RPMI7951 (cell line): ENCODE results near the genes BARX1 and FBP2.

DNA sequence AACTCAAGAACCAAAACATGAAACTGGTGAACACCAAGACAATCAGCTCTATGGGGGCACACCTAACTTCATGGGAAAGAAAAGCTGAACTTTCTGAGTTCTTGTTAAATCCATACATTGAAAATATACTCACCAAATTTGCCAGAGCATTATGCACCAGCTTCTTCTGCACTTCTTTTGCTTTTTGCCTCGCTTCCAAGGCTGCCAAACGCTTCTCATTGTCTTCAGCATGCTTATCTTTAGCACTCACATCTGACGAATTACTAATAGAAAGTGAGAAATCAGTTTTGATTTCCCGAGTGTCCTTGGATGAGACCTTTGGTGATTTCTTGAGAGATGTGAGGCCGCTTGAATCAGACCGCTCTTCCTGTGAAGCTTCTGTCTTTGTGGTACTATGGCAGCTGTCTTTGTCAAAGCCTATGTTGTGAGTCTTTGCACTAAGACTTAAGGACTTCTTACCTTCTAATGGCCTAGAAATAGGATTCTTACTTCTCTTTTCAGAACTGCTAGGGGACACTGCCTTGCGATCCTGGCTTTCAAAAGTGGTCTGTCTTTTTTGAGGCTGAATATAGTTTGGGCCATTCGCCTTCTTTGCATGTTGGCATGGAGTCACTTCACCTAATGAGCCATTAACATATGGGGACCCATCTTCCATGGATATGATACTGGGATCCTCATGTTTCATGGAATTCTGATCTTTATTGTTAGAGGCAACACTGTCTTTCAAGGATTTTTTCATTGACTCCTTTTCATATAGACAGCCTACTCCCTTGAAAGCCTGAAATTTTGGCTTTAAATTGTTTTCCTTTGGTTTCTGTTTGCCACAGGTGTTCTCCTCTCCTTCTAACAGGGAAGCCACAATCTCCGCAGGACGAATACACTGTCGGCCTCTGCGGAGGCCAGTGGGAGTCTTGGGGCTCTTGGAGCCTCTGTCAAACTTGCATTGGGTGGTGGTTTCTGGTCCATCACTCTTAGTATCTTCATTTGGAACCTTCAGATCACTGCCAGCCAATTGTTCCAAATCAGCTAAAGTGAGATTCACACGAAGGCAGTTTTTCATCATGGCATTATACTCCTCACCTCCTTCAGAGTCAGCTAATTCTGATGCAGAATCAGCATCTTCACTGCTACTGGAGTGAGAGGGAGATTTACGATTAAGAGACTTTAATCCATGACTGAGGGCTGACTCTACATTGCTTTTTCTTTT lies 10.6 kb downstream of the NOL8 start:
- RAMPAGE, long total RNA: no peak

- RAMPAGE, long total RNA: no peak
Observed at GRCh38 chr9:92349966-92350730, 24.4 kb downstream of the CENPP start.

GRCh38 chr9:92666300-92666583 lies 3.7 kb downstream of the IPPK start:
- RAMPAGE, long total RNA: no peak

DNA sequence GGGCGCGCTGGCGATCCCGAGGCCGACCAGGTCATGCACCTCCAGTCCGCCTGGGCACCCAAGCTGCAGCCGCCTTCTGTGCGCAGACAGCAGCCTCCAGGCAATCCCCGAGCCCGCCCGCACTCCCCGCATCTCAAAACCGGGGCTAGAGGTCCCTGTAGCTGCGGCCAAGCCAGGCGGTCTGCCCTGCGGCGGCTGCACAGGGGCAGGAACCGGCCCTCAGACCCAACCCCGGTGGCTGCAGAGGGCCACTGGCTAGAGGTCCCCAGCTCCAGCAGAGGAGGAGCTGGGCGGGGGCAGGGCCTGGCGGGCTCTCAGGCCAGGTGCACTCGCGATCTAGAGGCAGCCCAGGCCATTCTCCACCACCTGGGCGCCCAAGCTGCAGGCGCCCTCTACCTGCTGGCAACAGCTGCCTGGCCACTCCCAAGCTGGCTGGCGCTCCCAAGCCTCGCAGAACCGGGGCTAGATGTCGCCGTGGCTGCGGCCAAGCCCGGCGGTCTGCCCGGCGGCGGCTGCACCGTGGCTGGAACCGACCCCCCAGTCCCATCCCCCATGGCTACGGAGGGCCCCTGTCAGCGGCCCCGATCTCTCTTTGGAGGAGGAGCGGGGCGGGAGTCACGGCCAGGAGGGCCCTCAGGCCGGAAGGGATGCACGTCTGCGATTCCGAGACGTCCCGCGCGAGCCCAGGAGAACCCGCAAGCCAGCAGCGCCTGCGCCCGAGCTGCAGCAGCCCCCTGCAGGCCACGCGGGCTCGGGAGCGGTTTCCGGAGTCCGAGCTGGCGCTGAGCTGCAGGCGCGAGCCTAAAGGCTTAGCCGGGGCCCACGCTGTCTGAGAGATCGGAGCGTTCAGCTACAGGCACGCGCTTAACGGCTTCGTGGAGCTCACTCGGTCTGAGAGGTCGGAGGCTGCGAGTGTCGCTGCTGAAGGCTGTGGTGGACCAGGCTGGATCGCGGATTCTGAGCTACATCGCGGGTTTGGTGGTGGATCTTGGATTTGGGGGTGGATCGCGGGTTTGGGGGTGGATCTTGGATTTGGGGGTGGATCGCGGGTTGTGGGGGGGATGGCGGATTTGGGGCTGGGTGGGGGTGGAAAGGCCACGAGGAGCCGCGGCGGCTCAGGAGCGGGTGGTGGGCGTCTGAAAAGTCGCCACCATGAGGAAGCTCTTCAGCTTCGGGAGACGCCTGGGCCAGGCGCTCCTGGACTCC lies 44.3 kb upstream of the BICD2 start:
- RAMPAGE, long total RNA: no peak

GRCh38 chr9:92963683-92964802 lies 16.7 kb downstream of the FGD3 start:
- RAMPAGE, long total RNA: no peak

- RAMPAGE, long total RNA: no peak
Observed at GRCh38 chr9:92965081-92965853, 17.9 kb downstream of the FGD3 start.

- RAMPAGE, long total RNA: no peak
Observed at GRCh38 chr9:93033332-93034234, 24.9 kb upstream of the SUSD3 start.

DNA sequence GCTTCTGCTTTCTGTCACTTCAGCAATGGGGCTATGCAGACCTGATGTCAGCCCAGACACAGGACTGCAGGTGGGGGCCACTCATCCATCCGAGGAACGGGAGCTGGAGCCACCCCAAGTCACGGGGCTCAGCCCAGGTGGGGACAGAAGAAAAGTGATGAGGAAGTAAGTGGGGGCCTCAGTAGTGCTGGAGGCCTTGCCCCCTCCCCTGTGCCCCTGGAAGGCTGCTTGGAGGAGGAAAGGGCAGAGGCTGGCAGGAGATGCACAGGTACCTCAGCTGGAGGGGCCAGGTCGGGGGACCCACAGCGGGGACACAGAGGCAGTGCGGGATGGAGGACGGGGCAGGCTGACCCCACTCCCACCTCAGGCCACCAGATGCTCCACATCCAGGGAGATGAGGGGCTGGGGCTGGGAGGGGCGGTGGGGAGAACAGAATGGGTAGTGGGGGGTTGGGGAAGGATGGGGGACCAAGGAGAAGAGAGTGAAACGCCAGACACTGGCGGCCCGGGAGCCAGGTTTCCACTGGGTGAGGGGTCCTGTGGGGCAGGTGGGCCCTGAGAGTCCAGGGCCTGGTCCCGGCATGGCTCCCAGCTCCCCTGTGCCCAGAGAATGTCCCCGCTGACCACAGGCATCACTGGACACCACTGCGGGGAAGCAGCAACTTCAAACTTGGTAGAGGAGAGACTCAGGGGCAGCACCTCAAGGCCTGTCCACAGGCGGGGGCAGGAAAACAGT lies 13.4 kb downstream of the NINJ1 start:
- RAMPAGE, long total RNA: no peak

- RAMPAGE, long total RNA: no peak
Observed at GRCh38 chr9:93205489-93205875, 21.5 kb downstream of the WNK2 start.

GRCh38 chr9:93450674-93451633 lies 531 bp upstream of the FAM120A start:
- RAMPAGE, long total RNA: no peak

DNA sequence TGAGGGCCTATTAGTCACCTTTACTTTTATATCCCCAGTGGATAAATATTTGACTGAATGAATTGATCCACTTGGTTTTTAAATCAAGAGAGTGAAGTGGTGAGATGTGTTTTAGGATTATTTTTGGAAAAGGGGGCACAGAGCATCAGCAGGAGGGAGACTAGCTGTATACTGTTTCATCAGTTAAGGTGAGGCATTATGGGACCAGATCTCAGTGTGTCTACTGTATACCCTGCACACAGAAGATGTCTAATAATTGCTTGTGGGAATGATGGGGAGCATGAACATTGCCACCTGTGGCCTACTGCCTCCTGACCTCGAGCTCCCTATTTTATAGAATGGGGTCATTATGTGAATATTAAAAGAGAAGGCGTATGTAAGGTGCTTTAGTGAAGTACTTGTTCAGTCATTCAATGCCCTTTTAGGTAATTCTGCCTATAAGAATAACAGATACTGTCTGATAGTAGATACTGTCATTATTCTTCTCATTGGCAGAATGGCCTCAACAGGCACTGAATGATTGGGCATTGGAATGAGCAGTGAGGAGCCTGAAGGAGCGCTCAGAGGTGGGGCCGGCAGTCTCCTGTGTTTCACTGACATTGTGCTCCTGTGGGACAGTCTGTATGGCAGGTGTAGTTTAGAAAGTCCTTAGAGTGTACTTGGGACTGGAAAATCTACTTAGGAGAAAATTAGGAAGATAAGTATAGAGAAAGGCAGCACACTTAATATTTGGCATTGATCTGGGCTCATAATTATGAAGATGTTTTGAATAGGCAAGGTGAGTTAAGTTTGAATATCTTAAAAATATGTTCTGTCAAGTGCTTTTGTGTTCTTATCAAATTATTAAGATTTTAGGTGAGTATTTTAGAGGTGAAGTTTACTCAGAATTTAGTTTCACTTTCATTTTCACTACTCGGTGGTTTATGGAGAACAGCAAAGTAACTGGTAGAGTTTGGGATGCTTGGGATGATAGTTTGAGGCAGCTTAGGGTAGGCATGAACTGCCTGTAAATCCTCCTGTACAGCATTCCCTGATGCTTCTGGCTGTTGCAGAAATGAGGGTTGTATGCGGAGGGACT lies 47.5 kb upstream of the FAM120AOS start:
- RAMPAGE, long total RNA: no peak

DNA sequence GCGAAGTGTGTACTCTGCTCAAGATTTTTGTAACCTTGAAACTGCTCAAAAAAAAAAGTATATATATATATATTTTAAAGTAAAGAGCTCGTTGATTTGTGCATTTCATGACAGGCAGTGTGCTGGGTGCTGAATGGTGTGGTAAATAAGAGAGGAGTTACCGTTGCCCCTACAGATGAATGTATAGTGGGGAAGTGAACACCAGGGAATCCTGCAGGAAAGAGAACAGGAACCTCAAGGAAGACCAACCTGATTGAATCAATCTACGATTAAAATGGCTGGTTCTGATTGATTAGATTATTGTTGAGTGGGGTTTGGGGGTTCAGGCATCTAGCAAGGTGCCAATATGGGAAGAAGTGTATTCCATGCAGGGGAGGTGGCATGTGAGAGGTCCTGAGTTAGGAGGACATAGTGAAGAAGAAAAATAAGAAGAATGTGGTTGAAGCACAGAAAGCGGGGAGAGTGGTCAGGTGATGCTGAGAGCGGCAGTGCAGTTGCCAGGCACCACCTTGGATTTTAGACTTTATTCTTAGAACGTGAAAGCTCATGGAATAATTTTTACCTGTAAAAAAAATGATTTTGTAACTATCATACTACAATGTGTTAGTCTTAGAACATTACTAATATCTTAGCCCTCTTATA lies 50.5 kb upstream of the FAM120AOS start:
- RAMPAGE, long total RNA: no peak

GRCh38 chr9:93518258-93518944 lies 58.0 kb upstream of the PHF2 start:
- RAMPAGE, long total RNA: no peak

- RAMPAGE, long total RNA: no peak
Observed at GRCh38 chr9:93529144-93529723, 47.1 kb upstream of the PHF2 start.

DNA sequence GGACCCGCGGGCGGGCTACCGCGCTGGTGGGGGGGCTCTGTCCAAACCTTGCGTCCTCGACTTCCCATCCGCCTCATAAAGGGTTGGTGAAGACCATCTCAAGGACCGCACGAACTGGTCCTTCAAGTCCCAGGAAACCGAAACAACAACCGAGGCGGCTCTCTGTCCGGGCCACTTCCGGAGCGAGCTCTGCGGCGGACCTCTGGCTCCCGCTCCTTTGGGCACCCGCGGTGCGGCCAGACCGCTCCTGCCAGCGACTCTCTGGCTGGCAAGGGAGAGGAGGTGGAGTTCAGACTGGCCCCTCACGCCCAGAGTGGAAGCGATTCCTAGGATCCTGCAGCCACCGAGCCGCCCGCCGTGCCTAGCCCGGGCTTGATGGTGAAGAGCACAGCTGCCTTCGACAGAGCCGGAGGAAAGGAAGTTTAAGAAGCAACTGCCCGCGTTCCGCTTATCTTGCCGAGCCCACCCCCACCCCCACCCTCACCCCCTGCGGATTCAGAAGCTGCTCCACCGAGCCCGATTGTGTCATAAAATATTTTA lies 4.0 kb downstream of the BARX1 start:
- RAMPAGE, long total RNA: no peak

- RAMPAGE, long total RNA: no peak
Observed at GRCh38 chr9:93955063-93956108, at the start of gene BARX1. BARX1 (minus strand) TSS chr9:93955355.

GRCh38 chr9:94156978-94157377 lies 72.7 kb downstream of the PTPDC1 start:
- RAMPAGE, long total RNA: no peak

DNA sequence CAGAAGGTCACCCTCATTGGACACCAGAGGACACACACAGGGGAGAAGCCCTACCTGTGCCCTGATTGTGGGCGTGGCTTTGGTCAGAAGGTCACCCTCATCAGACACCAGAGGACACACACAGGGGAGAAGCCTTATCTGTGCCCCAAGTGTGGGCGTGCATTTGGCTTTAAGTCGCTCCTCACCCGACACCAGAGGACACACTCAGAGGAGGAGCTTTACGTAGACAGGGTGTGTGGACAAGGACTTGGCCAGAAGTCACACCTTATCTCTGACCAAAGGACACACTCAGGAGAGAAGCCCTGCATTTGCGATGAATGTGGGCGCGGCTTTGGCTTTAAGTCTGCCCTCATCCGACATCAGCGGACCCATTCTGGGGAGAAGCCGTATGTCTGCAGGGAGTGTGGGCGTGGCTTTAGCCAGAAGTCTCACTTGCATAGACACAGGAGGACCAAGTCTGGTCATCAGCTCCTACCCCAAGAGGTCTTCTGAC lies 27.5 kb downstream of the NUTM2F start:
- RAMPAGE, long total RNA: no peak

DNA sequence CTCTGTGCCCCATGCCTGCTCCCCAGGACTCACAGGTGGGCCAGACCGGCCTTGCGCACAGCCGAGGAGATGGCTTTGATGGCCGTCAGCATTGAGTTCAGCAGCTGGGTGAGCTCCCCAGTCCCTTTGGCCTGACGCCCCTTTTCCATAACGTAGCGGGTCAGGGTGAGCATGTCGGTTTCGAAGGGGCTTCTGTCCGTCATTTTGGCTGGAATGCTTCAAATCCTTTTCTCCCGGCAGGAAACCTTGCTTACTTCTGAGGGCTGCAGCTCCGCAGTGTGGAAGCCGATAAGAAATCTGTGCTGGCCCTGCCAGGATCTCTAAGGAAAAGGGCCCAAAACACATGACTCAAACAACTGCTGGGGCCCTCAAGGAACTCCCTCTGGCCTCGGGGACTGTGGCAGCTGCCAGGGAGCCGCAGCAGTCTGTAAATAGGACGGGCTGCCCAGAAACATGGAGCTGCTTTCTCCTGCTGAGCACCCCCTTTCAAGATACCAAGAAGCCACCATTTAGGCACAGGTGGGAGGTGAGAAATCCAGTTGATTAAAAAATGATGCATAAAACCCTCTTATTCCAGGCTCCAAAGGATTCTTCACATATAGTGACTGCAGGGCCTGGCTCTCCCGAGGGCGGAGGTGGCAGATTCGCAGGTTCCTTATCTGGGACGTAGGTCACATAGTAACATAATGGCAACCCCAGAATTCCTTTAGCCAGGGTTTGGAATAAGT lies at the start of gene FBP2:
Gene FBP2, minus strand, starts transcription at position 301 of the 728 bp plus-strand sequence.
- RAMPAGE, long total RNA: no peak

DNA sequence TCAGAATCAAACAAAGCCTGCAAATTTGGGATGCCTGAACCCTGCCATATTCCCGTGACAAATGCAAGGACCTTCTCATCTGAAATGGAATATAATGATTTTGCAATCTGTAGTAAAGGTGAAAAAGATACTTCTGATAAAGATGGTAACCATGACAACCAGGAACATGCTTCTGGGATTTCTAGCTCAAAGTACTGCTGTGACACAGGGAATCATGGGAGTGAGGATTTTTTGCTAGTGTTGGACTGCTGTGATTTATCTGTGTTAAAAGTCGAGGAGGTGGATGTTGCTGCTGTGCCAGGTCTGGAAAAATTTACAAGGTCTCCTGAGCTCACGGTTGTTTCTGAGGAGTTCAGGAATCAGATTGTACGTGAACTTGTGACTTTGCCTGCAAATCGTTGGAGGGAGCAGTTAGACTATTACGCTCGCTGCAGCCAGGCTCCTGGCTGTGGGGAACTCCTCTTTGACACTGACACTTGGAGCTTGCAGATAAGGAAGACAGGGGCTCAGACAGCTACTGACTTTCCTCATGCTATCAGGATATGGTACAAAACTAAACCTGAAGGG lies 33.6 kb downstream of the AOPEP start:
- RAMPAGE, long total RNA: no peak